ENCODE data around the gene C1QTNF3.

GRCh38 chr5:33291405-33291860 is 149.3 kb upstream of the TARS1 start:
- PRO-cap, result no peak

DNA sequence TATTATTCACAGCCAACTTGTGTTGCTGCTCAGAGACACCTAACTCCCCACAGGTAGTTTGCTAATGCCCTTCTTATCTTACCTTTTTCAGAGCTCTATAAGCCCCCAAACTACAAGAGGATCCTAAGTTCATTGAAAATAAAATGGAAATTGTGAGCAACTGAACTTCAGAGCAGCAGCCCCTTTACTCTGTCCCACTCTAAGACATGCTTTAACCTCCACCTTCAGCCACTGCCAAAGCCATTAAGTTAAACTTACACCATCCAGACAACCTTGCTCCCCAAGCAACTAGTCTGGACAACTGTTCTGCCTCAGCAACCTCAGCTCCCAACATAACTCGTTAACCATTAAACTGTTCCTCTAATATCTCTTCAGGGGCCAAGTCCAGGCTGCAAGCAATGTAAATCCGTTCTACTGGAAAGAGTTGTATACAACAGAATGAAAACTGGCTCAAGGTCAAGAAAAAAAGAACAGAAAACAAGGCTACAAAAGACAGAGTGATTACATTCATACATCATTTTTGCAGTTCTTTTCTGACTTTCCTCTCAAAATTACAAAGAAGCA is 131.8 kb upstream of the TARS1 start:
- PRO-cap, result no peak

DNA sequence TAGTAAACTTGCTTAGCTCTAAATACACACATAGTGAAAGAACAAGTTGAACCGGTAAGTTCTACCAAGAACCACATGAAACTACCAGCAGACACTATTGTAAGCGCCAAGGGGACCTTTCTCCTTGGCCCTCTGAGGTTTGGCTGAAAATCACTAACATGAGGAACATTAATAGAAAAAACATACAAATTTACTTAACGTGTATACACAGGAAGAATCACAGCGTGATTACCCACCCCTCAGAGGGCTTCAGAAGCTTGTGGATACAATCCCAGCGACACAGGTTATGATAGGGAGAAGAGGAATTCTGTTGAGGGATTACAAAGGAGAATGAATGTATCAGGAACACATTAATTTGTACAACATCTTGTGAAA is 1.6 kb upstream of the TARS1 start:
- PRO-cap, result no peak

DNA sequence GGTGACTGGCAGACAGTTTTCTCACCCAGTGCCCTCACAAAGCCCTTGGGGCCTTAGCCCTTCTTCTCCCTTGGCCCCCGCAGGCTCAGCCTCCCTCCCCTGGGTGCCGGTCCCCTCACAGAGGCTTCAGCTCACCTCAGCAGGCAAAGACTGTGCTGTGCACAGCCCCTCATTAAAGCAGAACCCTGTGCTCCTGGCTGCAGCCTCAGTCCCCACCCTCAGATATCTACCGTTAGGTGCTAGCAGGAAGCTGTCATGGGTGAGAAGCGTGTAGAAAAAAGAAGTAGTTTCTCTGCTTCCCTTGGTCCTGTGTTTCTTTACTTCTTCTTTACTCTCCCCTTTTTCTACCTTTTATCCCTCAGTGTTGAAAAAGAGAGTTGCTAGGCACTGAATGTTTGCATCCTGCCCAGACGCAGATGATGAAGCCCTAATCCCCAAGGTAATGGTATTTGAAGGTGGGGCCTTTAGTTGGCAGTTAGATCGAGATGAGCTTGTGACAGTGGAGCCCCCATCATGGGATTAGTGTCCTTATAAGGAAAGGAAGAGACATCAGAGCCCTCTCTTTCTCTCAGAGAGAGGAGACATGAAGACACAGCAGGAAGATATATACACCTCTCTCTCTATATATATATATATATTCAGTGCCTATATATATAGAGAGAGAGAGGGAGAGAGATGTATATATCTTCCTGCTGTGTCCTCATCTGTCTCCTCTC is 205.5 kb downstream of the ADAMTS12 start:
- PRO-cap, result no peak

DNA sequence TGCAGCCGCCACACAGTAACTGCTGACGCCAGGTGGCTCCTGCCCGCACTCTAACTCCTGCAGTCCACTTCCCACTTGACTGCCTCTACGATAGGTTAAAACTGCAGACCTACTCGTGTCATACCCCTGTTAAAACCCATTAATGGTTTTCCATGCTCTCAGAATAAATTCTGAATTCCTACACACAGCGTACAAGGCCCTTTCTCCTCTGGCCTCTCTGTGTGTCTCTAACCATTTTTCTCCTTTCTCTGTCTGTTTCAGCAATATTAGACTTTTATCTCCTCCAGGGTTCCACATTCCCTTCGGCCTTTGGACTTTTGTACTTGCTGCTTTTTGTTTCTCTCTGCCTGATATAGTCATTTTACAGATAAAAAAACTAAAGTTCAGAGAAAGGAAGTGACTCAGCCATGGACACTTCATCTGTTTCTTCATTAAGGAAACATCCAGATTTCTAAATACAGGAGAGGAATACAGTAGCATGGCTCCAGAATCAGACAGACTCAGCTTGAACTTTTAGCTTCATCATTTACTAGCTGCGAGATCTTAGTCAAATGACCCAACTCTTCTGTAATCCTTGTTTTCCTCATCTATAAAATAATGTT is 84.8 kb downstream of the ADAMTS12 start:
- PRO-cap, result no peak

- PRO-cap, result no peak
Measured at GRCh38 chr5:34042555-34043545, at the start of gene C1QTNF3. Gene C1QTNF3 (minus strand): TSS chr5:34043213.

- PRO-cap, result no peak
Measured at GRCh38 chr5:34511028-34511535, 145.0 kb upstream of the RAI14 start.

DNA sequence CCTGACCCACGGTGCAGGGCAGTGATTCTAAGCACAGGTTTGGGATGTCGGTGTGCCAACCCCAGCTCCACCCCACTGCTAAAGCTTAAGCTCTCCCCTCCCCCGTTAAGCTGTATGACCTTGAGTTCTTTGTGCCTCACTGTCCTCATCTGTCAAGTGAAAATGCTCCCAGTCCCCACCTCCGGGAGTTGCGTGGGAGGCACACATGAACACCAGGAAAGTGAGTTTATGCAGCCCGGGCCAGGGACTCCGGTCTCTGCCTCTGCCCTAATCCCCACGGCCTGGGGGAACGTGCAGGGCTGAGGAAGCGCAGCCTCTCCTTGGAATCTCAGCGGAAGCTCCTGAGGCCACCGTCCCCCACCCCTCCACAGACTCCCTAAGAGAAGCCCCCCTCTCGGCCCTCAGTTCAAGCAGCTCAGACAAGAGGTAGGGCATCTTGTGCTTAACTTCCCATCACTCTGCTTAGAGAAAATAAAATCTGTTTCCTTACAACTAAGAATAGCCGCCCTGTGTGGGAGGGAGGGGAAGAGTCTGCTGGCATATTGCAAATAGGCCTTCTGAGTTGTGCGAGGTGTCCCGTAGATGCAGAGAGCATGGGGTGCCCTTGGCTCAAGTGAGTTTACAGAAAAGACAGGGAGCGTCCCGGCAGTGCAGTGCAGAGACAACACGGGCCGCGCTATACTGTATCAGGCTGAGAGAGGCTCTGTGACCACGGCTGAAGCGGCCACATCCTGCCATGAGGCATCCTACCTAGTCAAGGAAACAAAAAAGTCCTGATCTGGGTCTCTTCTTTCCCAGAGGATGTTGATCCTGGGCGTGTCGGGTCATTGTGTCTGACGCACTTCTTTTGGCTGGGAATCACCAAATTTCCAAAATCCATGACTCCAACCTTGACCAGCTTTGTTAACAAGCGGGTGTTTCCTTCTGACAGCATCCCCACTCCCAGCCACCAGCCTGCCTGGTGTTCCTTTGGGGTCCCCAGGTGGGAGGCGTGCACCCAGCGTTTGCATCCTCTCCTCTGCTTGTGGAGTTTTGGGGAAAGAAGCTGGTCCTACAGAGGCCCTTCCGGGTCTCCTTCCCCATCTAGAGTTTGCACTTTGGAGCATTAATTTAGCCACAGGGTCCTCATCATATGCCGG is 91.7 kb upstream of the RAI14 start:
- PRO-cap, result no peak

DNA sequence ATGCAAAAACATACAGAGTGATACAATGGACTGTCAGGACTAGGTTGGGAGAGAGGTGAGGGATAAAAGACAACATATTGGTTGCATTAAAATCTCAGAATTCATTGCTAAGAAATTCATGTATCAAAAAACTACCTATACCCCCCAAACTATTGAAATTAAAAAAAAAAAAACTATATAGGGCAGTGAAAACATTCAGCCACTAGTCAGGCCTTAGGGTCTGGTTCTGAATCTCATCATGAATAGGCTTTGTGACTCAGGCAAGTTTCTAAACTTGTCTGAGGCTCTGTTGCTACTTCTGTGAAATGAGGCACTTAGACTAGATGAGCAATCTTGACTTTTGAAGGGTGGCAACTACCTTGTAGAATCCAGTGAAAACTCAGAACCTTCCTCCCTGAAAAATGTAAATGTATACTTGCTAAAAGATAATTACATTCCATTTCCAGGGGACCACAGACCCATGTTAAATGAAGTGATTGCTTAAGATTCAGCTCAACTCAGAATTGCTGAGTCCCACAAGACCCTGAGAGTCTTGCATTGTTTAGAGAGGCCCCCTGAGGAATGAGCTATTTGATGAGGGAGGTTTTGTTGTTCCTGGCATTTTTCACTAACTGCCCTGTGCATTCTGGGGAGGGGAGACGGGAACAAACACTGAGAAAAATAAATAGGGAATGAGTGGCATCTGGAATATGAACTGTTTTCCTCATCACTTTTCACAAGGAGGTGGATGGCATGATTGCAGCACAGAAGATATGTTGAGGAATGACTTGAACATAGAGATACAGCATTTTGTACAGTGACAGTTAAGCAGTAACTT is 29.5 kb downstream of the RAI14 start:
- PRO-cap, result no peak

- PRO-cap, result no peak
Measured at GRCh38 chr5:34938751-34939137, 9.4 kb downstream of the DNAJC21 start.

GRCh38 chr5:35194979-35196070 is 35.0 kb downstream of the PRLR start:
- PRO-cap, result no peak

GRCh38 chr5:35213616-35214678 is 16.3 kb downstream of the PRLR start:
- PRO-cap, result no peak

- PRO-cap, result no peak
Measured at GRCh38 chr5:35228208-35228904, 1.9 kb downstream of the PRLR start.

DNA sequence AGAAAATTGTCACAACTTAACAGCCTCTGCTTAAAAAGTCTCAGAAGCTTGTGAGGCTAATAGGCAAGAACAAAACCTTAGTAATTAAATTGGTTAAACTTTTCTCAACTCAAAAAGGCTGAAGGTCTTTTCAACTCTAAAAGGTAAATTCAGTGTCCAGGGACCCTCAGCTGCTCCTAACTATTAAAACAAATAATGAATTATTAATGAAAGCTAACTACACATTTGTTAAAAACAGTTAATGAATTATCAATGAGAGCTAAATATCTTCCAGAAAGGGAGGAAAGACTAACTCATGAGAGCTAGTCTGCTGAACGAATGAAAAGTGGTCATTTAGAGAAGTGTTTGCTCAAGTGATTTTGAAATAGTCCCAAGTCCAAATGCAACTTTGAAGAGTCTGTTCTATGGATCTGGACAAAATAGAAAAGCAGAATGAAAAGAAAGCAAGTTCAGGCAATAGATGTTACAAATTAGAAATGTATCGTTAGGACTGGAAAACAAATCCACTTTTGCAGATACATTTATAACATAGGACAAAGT is 133.9 kb upstream of the SPEF2 start:
- PRO-cap, result no peak

GRCh38 chr5:35860073-35860517 is 3.4 kb downstream of the IL7R start:
- PRO-cap, result no peak

- PRO-cap, result no peak
Measured at GRCh38 chr5:35924797-35925458, 13.5 kb downstream of the CAPSL start.

GRCh38 chr5:36569501-36570113 is 36.8 kb upstream of the SLC1A3 start:
- PRO-cap, result no peak

DNA sequence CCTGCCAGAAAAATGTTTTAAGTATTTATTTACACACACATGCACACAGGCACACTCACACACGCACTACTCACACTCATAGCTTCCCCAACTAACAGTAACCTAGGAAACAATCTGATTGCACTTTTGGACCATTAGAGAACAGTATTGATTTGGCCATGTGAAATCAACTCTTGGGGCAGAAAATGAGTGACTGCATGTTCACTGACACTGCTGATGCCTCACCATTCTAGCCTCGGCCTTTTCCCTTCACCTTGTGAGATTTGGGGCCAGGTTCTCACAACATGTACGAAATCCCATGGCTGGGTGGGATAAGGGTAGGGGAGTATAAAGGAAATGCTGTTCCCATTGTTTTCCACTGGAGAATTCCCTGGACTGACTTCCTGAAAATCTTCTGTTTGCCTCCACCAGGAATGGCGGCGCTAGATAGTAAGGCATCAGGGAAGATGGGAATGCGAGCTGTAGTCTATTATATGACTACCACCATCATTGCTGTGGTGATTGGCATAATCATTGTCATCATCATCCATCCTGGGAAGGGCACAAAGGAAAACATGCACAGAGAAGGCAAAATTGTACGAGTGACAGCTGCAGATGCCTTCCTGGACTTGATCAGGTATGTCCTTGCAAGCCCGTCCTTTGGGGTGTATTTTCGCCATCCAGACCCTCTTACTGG is 64.3 kb downstream of the SLC1A3 start:
- PRO-cap, result no peak

- PRO-cap, result no peak
Measured at GRCh38 chr5:36783120-36783686, 93.4 kb upstream of the NIPBL start.

- PRO-cap, result no peak
Measured at GRCh38 chr5:36876144-36876510, 442 bp upstream of the NIPBL start.

Data from Calu3 (cell line).